ENCODE results near the genes H4C15, H2BC21 and C1orf54.

DNA sequence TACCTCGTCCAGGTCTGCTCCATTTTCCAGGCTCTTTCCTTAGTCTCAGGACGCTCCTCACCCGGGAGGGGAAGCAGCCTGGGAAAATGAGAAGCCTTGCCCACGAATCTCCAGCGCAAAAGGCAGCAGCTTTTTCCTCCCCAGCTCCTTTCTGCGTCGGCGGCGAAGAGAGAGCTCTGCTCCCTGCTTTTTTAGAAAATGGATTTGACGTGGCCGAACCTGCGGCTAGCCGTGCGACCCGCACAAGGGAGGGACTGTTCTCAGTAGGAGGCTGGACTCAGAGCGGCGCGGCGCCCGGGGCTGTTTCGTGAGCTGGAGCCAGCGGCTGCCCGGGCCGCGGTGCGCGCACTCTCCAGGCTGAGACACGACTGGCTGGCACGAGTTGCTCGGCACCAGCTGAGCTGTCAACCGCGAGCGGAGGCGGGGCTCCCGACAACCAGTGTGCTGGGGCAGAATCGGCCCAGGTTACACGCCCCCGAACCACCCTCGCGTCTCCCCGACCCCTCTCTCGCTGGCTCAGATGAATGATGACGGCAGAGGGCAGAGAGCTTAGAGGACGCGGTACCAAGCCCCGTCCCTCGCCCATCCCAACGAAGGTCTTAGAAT is 104.9 kb upstream of the NOTCH2NLC start:
- PRO-cap, 3 experiments = no peak in any of the 3 experiments
- RAMPAGE, long total RNA, 2 experiments = no peak in any of the 2 experiments
- RRBS = no CpG with 5 or more reads among the region's 48 CpGs

DNA sequence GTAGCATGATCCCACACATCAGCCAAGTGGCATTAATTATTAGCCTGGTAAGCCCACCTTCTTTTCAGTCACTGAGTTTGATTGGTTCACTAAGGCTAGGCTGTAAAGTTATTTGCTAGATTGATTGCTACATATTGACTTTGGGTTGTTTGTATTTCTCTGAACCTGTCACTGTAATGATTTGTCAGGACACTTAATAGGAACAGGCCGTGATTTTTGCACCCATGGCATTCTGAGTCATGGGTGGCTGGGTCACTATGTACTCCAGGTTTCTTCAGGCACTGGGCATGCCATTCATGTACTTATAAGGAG is 37.9 kb downstream of the NOTCH2NLC start:
- PRO-cap, 3 experiments = no peak in any of the 3 experiments
- RAMPAGE, long total RNA, 2 experiments = no peak in any of the 2 experiments
- RRBS = no CpG with 5 or more reads among the region's 1 CpG

- PRO-cap, 3 experiments = no peak in any of the 3 experiments
- RAMPAGE, long total RNA, 2 experiments = no peak in any of the 2 experiments
- RRBS = no CpG with 5 or more reads among the region's 75 CpGs
Measured at GRCh38 chr1:149606816-149607697, 23.4 kb downstream of the PPIAL4C start.

- PRO-cap, 3 experiments = peak in 3 of 3 experiments; most common plus-strand start chr1:149636418 (in 1); most common minus-strand start chr1:149636474 (in 3)
- RAMPAGE, long total RNA, 2 experiments = start-site peak on the plus strand in 1 of 2 experiments, at chr1:149636384-149636848 at its widest, 12 to 30 reads per replicate
- RRBS = no CpG with 5 or more reads among the region's 55 CpGs
Measured at GRCh38 chr1:149636132-149637441, 52.9 kb downstream of the PPIAL4C start.

DNA sequence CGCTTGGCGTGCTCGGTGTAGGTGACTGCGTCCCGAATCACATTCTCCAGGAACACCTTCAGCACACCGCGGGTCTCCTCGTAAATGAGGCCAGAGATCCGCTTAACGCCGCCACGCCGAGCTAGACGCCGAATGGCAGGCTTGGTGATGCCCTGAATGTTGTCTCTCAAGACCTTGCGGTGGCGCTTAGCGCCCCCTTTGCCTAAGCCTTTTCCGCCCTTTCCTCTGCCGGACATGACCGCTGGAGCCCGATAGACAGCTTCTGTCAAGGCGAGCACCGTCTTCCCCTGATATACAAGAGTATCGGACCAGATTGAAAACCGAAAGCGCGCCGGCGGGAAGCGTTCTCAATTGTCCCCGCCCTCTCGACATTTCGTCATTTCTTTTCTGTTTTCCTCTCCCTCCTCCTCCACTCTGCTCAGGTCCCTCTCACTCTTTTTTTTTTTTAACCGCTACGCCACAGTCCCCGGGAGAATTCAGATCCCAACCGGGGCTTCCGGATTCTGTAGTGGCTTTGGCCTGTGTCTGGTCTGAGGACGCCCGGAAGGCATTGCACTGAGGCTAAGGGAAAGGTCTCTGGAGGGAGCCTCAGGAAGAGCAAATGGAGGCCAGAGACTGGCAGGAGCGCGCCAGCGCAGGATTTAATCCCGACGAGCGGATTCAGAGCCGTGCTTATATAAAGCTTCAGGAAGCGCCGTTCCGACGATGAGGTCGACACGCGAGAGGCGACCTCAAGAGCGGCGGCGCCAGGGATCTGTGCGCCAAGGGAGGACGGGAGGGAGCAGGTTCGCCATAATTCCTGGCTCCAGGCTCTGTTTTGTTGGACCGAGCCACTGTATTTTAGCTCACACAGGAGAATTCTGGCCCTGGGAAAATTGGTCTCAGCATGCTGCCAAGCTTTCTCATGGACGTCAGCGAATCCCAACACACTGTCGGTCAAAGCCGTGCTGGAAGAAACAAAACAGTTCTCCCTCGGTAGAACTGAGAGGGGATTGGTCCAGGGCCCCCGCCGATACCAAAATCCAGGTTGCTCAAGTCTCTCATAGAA is at the start of gene H4C15:
Gene H4C15 (minus strand): TSS at position 264 of the 1,048 bp plus-strand sequence.
- PRO-cap, 3 experiments = peak in 3 of 3 experiments; most common minus-strand start position 264 of the sequence (in 3)
- RAMPAGE, long total RNA, 2 experiments = no peak in any of the 2 experiments
- RRBS = no CpG with 5 or more reads among the region's 70 CpGs

DNA sequence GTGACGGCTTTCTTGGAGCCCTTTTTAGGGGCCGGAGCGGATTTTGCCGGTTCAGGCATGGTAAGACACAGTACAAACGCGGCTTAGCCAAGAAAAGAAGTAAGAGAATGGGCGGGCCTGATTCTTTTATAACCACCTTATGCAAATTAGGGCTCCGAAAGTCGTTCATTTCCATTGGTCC is at the start of gene H2BC21:
Gene H2BC21 (minus strand): TSS at position 101 of the 181 bp plus-strand sequence.
- PRO-cap, 3 experiments = peak in 3 of 3 experiments; most common minus-strand start position 101 of the sequence (in 3)
- RAMPAGE, long total RNA, 2 experiments = start-site peak on the minus strand in 2 of 2 experiments, centred at positions 87 to 102 of the sequence, 1,117 to 1,293 reads per replicate
- RRBS = no CpG with 5 or more reads among the region's 9 CpGs

- PRO-cap, 3 experiments = peak in 3 of 3 experiments; most common plus-strand start chr1:149888215 (in 3); most common minus-strand start chr1:149888532 (in 1)
- RAMPAGE, long total RNA, 2 experiments = no peak in any of the 2 experiments
- RRBS = no CpG with 5 or more reads among the region's 22 CpGs
Measured at GRCh38 chr1:149888096-149888688, 427 bp upstream of the H2AC21 start.

- PRO-cap, 3 experiments = no peak in any of the 3 experiments
- RAMPAGE, long total RNA, 2 experiments = no peak in any of the 2 experiments
- RRBS = no CpG with 5 or more reads among the region's 9 CpGs
Measured at GRCh38 chr1:150155247-150155838, 5.6 kb downstream of the PLEKHO1 start.

DNA sequence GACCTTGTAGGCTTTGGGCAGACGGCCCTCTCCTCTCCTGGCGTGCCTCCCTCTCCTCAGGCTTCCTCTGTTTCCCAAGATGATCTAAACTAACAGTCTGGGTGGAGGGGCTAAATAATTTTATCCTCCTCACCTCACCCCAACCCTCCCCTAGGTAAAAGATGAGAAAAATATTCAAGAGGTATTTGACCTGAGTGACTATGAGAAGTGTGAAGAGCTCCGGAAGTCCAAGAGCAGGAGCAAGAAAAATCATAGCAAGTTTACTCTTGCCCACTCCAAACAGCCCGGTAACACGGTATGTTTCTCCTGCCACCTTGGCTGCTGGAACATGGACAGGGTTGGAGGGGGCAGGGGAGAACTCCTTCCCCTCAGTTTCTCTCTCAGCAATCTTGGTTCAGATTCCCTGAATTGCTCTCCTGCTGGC is 6.2 kb downstream of the PLEKHO1 start:
- PRO-cap, 3 experiments = no peak in any of the 3 experiments
- RAMPAGE, long total RNA, 2 experiments = no peak in any of the 2 experiments
- RRBS = no CpG with 5 or more reads among the region's 5 CpGs

DNA sequence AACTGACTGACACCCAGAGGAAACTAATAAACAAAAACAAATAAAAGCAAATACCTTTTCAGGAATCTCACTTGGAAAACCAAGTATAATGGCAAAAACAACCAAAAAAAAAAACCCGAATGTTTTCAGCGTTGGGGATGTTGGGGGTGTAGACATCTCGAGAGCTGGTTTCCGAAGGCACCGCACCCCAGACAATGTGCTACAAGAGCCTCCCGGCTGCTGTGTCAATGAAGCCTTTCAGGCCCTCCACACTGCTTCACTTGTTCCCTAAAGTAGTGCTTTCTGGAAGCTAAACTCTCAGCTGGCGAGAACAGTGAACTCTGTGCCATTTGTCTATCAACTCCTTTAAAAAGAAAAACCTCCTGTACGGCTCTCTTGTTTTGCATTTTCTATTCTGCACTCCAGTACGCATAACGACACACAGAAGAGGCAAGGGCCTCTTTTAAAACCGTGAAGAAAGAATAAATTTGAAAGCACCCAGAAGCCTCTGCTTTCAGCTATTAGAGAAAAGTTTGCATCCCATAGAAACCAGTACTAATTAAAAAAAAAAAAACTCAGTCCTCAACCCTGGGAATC is 32.6 kb downstream of the PLEKHO1 start:
- PRO-cap, 3 experiments = no peak in any of the 3 experiments
- RAMPAGE, long total RNA, 2 experiments = no peak in any of the 2 experiments
- RRBS = no CpG with 5 or more reads among the region's 11 CpGs

DNA sequence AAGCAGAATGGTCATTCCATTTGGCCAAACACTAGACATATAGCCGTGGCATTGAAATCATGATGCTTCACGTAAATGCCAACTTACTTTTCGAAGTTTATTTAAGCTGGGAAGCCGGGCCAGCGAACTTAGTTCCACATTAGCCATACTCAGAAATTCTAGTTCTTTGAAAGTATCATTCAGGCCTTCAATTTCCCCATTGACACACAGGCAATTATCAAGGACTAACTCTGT is 4.3 kb downstream of the ANP32E start:
- PRO-cap, 3 experiments = no peak in any of the 3 experiments
- RAMPAGE, long total RNA, 2 experiments = no peak in any of the 2 experiments
- RRBS = no CpG with 5 or more reads among the region's 5 CpGs

- PRO-cap, 3 experiments = peak in 3 of 3 experiments; most common plus-strand start chr1:150272733 (in 3); most common minus-strand start chr1:150272630 (in 3)
- RAMPAGE, long total RNA, 2 experiments = start-site peak on the plus strand in 2 of 2 experiments, at chr1:150272668-150272808 at its widest, 54 to 57 reads per replicate
- RRBS = no CpG with 5 or more reads among the region's 7 CpGs
Measured at GRCh38 chr1:150272532-150273017, at the start of gene C1orf54. TSS of gene C1orf54 (plus strand) at chr1:150272790.

DNA sequence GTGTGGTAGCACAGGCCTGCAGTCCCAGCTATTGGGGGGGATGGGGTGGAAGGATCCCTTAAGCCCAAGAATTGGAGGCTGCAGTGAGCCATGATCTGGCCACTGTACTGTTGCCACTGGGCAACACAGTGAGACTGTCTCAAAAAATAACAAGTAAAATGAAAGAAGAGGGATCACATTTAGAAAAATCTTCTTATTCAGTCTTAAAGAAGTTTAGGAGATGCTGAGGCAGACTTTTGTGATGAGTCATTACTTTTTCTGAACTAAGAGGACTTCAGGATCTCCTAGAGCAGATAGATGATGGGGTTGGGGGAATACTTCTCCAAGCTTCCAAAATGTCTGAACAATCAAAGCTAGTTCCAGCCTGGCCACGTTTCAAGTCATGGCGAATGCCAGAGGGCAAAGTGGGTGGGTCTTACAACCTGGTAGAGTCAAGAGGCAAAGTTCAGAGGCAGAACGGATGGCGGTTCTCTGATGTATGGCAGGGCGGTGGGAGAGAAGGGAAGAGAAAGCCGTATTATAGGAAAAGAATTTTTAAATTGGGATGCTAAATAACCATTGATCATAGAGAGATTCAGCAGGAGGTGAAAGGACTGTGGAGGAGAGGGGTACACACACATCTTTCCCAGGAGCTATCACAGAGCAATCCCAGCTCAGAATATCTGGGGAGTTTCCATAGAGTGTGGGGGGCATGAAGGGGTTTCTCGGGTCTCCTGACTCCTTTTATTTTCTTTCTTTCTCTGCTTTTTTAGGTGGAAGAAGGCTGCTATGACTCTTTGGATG is 2.1 kb upstream of the CIART start:
- PRO-cap, 3 experiments = no peak in any of the 3 experiments
- RAMPAGE, long total RNA, 2 experiments = start-site peak on the plus strand in 1 of 2 experiments, centred at position 317 of the sequence, 6 reads per replicate
- RRBS = no CpG with 5 or more reads among the region's 7 CpGs

GRCh38 chr1:150301917-150302992 is 8.6 kb downstream of the MRPS21 start:
- PRO-cap, 3 experiments = peak in 3 of 3 experiments; most common plus-strand start chr1:150302712 (in 2); most common minus-strand start chr1:150302510 (in 3)
- RAMPAGE, long total RNA, 2 experiments = no peak in any of the 2 experiments
- RRBS = no CpG with 5 or more reads among the region's 11 CpGs

GRCh38 chr1:150506496-150507223 is 1.2 kb upstream of the ECM1 start:
- PRO-cap, 3 experiments = no peak in any of the 3 experiments
- RAMPAGE, long total RNA, 2 experiments = no peak in any of the 2 experiments
- RRBS = no CpG with 5 or more reads among the region's 10 CpGs

- PRO-cap, 3 experiments = no peak in any of the 3 experiments
- RAMPAGE, long total RNA, 2 experiments = no peak in any of the 2 experiments
- RRBS = no CpG with 5 or more reads among the region's 13 CpGs
Measured at GRCh38 chr1:150580211-150580672, 832 bp upstream of the MCL1 start.

DNA sequence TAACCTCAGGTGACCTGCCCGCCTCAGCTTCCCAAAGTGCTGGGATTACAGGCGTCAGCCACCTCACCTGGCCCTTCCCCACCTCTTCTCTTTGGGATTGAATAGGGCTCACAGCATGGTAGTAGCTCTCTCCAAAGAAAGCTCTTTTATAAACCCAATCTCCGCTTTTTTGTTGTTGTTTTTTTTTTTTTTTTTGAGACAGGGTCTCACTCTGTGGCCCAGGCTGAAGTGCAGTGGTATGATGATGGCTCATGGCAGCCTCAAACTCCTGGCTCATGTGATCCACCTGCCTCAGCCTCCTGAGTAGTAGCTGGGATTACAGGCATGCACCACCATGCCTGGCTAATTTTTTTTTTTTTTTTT is 24.1 kb downstream of the ENSA start:
- PRO-cap, 3 experiments = no peak in any of the 3 experiments
- RAMPAGE, long total RNA, 2 experiments = no peak in any of the 2 experiments
- RRBS = no CpG with 5 or more reads among the region's 3 CpGs

DNA sequence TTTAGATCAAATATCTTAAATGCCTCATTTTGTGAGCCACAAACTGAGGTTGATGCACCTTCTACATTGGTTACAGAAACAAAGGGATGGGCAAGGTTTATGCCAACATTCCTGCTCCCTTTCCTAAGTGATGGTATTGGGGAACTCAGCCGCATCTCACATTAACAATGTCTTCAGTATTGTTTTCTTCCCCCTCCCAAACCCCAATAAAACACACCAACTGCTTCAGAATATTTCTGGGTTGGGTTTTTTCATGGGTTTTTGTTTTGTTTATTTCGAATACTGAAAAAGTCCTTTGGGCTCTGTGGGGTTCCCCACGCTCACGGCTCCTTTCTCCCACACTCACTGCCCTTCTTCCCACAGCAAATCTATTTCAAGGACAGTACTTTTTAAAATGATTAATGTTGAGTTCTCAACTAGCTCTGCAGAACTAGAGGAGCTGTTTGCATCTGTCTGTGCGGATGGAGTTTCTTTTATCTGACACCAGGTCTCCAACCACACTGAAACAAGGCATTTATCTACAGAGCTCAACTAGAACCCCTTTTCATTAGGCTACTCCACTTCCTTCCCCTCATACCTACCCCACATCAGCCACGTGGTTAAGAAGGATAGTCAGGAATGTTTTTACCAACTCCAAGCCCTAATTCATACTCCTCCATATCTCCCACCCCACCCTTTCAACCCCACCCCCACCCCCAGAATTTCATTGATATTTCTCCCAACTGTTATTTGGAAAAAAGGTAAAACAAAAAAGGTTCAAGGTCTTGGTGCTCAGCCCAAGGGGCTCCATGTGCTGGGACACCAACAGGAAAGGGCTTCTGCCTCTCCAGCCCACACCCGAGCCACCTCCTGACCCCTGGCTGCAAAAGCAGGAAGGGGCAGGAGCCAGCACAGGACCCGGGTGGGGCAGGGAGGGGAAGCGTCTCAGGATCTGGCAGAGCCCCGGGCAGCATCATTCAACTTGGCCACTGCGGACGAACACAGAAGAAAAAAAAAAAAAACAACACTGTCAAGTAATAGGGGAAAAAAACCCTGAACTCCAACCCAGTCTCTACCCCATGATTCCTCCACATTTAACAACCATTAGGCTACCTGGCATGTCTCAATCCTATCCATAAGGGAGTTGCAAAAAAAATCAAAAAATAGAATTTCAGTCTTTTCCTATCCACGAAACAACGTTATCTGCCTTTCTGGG is 7.1 kb downstream of the ENSA start:
- PRO-cap, 3 experiments = peak in 1 of 3 experiments; most common minus-strand start position 347 of the sequence (in 1)
- RAMPAGE, long total RNA, 2 experiments = no peak in any of the 2 experiments
- RRBS = 74% methylated on average over 3 of the region's 14 CpGs

DNA sequence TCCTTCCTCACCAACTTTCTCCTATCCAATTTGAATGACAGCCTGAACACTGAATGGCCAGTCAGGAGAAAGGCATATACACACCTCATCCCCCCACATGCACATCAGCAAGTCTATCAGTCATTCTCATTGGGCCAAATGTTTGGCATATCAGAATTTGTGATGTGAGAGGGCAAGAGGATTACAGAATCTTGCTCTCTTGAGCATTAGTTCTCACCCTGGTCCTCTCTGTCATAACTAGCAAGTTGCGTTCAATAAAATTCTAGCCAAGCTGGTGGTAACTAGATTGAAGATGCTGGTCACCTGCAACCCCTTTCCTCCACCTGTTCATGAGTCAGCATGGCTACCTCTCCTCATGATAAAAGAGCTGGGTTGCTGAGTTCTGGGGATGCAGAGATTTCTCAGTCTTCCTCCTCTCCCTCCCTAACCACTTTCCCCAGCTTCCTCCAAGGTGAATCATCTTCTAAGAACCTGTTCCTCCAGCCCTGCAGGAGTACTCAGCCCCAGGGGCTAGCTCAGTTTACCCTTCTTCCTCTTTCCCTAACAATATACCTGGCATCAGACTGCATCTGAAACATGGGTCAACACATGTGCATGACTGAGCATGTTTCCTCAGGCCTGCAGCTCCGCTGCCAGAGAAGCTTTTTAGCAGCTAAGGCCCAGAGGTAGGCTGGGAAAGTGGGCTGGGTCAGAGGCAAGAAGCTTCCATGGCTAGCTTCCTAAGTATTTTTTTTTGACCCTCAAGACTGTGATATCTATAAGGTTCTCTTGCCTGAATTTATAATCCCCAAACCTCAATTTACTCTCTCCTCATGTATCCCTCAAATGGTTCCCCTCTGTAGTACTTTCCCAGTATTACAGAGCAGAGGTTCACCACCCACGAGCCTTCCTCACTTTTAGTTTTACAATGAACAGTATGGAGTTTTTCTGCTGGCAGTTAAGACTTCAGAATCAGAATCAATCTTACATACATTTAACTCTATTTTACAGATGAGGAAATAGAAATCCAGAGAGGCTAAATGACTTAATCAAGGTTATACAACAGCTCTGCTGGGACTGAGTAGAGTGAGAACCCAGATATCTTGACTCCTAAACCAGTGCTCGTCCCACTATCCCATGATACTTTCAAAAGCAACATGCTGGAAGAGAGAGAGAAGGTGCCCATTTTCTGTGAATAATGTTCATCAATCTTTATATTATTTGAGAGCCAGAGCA is 5.2 kb downstream of the ENSA start:
- PRO-cap, 3 experiments = no peak in any of the 3 experiments
- RAMPAGE, long total RNA, 2 experiments = no peak in any of the 2 experiments
- RRBS = no CpG with 5 or more reads among the region's 4 CpGs

GRCh38 chr1:150627636-150628546 is 1.5 kb downstream of the ENSA start:
- PRO-cap, 3 experiments = no peak in any of the 3 experiments
- RAMPAGE, long total RNA, 2 experiments = no peak in any of the 2 experiments
- RRBS = no CpG with 5 or more reads among the region's 6 CpGs